ENCODE results near the gene TLX3.

DNA sequence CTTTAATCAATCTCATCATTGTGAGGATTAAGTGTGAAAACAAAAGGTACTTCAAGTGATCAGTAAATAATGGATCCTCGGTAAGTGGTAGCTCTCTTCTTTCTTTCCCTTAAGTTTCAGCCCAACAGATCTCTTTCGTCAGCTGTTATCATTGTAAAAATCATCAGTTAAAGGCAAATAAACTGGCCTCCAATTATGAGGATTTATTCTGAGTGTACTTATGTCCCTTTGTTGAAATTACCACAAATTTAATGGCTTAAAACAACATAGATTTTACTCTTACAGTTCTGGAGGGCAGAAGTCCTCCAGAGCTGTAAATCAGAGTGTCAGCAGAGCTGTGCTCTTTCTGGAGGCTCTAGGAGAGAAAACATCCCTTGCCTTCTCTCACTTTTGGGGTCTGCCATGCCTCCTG lies 104.6 kb downstream of the INSYN2B start:
- PRO-cap, 4 experiments, result no peak in any of the 4 experiments
- RAMPAGE, long total RNA, 2 experiments, result no peak in any of the 2 experiments

DNA sequence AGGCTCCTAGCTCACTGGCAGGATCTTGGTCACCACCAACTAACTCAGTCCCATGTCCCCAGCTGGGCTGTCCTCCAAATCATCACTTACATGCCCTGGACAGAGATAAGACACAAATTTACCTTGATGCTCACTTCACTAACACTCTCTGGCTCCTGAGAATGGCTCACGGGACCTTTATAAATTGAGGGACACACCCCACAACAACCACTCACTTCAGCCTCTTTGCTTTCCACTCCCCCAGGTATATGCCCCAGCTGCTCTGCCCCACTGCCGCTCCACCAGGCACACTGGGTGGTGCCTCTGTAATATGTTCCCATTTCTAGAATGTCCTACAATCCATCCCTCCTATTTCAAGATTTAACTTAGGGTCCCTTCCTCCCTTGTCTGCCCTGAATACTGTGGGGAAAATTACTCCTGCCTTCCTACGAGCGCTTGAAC lies 14.1 kb downstream of the LCP2 start:
- PRO-cap, 4 experiments, result no peak in any of the 4 experiments
- RAMPAGE, long total RNA, 2 experiments, result no peak in any of the 2 experiments

GRCh38 chr5:170302713-170303604 lies 5.4 kb upstream of the LCP2 start:
- PRO-cap, 4 experiments, result peak in 2 of 4 experiments; most common minus-strand start chr5:170303182 (in 2)
- RAMPAGE, long total RNA, 2 experiments, result no peak in any of the 2 experiments

DNA sequence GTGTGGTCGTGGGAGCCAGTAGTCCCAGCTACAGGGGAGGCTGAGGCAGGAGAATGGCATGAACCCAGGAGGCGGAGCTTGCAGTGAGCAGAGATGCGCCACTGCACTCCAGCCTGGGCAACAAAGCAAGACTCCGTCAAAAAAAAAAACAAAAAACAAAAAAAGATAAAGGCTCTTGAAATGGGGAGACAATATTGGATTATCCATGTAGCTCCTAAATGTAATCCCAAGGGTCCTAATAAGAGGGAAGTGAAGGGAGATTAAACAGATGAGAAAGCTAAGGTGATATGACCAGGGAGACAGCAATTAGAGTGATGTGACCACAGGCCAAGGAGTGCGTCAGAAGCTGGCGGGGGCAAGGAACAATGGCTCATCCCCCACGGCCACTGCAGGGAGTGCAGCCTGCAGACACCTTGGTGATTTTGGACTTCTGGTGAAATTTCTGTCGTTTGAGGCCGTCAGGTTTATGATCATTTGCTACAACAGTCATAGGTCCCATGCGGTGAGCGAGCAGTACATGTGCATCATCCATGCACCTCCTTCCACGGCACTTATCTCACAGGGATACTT lies 3.1 kb downstream of the KCNMB1 start:
- PRO-cap, 4 experiments, result no peak in any of the 4 experiments
- RAMPAGE, long total RNA, 2 experiments, result no peak in any of the 2 experiments

DNA sequence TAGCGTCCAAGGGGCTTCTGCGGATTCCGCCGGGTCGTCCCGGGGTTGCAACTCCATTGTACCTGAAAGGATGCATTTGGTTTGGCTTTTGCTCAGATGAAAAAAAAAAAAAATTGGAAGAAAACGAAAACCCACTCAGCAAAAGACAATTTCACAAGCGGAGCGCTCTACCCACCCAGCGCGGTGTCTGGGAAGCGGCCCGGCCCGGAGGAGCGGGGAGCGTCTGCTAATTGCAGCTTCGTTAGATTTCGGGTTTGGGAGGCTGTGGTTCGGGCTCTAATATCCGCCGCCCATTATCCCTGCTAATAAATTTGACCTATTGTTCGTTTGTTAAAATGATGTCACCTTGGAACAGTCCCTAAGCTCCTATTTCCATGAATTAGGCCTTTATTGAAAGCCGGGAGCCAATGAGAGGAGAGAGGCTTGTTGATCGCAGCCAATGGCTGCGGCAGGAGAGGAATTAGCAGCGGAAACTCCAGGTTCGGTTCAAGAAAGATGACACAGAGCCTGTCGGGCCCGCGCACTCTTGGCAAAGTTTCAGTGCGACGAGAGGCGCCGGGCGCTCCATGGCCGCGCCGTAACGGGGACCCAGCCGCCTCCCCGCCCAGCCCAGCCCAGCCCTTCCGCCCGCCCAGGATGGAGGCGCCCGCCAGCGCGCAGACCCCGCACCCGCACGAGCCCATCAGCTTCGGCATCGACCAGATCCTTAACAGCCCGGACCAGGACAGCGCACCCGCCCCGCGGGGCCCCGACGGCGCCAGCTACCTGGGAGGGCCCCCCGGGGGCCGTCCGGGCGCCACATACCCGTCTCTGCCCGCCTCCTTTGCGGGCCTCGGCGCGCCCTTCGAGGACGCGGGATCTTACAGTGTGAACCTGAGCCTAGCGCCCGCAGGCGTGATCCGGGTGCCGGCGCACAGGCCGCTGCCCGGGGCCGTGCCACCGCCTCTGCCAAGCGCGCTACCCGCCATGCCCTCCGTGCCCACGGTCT lies at the start of gene TLX3:
Gene TLX3 (plus strand): TSS at position 519 of the 988 bp plus-strand sequence.
- PRO-cap, 4 experiments, result no peak in any of the 4 experiments
- RAMPAGE, long total RNA, 2 experiments, result no peak in any of the 2 experiments

- PRO-cap, 4 experiments, result no peak in any of the 4 experiments
- RAMPAGE, long total RNA, 2 experiments, result no peak in any of the 2 experiments
Observed at GRCh38 chr5:171396130-171396796, 8.6 kb downstream of the NPM1 start.

DNA sequence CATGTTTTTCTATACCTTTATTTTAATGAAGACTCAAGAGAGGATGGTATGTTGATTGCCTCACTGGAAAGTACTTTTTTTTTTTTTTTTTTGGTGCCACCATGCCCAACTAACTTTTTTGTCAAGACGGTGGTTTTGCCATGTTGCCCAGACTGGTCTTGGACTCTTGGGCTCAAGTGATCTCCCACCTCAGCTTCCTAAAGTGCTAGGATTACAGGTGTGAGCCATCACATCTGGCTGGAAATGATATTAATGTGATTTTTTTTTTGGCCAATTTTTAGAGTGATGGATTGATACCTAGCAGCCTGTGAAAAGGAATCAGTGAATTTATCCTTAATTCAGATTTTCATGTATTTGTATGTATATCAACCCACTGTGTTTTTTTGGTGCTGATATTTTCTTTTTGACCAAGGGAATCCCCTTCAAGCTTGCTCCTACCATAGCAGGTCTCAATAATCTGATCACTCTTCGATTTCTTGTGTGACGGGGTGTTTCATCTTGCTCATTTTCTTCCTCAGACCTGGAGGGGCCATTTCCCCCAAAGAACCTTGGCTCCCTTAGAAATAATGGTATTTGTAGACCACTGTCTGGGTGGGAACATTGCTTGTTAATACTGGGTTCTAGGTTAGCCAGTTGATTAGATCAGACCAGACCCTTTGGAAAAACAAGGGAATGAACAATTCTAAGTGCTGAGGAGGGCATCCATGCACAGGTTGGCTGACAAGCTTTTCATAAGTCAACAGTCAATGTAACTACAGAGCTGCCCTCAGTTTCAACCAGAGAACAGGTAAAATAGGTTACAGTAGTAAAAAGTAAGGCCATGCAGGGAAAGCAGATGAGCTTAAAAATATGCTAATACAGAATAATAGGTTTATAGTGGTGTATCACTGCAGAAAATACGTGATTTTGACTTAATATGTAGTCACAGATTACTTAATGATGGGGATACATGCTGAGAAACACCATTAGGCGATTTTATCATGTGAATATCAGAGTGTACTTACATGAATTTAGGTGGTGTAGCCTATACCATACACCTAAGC lies 6.5 kb upstream of the FGF18 start:
- PRO-cap, 4 experiments, result no peak in any of the 4 experiments
- RAMPAGE, long total RNA, 2 experiments, result no peak in any of the 2 experiments

DNA sequence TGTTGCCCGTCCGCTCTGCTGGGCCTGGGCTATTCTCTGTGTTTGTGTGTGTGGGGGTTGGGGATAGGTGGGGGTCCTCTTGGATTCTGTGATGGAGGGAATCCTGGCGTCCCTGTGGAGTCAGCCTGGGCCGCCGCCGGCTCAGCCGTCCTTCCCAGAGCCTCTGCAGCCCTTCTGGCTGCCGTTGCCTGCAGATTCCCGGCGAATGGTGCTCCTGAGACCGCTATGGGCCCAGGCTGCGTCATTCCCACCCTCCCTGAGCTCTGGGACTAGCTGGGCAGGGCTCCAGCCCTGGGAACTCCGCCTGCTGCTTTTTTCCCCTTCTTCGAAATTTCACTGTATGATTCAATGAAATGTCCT lies 64.3 kb downstream of the FGF18 start:
- PRO-cap, 4 experiments, result peak in 2 of 4 experiments; most common minus-strand start position 165 of the sequence (in 1)
- RAMPAGE, long total RNA, 2 experiments, result no peak in any of the 2 experiments

GRCh38 chr5:171647325-171647718 lies 138.3 kb upstream of the SMIM23 start:
- PRO-cap, 4 experiments, result peak in 2 of 4 experiments; most common plus-strand start chr5:171647496 (in 2)
- RAMPAGE, long total RNA, 2 experiments, result no peak in any of the 2 experiments

DNA sequence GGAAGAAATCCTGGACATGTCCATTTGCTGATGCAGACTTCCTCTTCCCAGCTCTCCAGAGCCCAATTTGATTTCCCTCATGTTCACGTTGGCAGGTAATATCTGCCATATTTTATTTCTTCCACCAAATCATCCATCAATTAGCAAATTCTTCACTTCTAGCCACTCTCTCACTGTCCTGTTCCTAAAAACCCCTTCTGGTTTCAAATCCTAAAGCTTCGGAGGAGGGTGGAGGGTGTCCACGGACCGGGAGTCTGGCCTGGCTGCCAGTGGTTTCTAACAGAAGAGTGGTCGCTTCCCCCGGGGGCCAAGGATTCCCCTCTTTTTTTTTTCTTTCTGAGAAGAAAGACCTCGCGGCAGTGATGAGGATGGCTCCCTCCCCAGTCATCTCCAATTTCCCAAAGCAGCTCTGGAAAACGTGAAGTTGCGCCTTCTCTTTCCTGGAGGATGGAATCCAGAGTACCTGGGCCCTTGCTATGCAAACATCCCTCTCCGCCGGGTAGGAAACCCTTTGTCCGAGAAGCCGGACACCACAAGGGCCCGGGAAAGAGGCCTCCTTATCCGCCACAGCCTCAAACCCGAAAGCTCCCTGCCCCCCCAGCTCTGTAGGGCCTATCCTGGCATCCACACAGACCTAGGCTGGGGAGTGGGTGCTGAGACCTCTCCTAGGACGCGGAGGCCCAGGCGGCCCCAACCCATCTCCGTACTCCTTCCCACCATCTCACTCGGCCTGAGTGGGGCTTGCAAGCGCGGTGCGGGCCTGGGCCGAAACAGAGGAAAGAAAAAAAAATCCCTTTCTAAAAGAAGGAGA lies 903 bp downstream of the FBXW11 start:
- PRO-cap, 4 experiments, result peak in 1 of 4 experiments; most common plus-strand start position 629 of the sequence (in 1); most common minus-strand start position 576 of the sequence (in 1)
- RAMPAGE, long total RNA, 2 experiments, result no peak in any of the 2 experiments

DNA sequence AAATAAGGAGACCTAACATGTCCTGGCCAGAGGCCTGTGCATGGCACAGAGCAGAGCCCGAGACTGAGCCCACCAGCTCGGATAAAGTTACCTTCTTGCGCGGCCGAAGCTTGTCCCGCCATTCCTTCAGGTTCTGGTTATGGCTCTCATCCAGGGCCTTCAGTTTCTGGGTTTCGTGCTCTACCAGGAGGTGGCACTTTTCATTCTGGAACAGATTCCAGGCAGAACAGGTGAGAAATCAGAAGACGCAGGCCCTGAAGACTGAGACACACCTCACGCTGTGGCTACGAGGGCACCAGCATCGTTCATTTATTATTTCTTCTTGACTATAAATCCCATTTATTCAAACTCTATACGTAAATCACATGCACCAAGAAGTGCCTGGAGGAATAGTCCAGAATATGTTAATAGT lies 46.4 kb upstream of the FBXW11 start:
- PRO-cap, 4 experiments, result no peak in any of the 4 experiments
- RAMPAGE, long total RNA, 2 experiments, result no peak in any of the 2 experiments

DNA sequence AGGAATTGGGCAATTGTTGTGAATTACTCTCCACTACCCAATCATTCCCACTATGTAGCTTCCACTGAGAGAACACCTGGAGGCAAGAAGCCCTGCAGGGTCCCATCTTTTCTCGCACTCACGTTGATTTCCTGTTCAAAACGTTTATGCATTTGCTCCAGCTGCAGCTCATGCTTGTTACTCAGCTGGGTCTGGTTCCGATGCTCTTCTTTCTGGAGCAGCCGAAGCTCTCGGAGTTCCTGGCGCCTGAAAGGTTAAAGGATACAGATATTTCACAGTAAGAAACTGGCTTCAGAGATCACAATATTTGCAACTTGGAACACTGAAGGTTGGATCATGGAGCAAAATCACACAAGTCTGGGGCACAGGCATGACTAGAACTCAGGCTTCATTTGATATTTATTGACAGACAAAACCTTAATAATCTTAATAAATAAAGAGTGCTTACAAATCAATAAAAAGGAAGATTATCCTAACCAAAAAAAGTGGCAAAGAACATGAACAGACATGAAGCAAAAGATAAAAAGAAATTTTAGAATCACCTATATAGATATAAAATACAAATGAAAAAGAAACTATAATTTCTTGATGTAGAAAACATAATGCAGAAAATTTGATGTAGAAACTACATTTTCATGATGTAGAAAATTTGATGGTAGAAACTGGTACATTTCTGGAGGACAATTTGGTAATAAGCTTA lies 76.6 kb upstream of the FBXW11 start:
- PRO-cap, 4 experiments, result no peak in any of the 4 experiments
- RAMPAGE, long total RNA, 2 experiments, result no peak in any of the 2 experiments

- PRO-cap, 4 experiments, result no peak in any of the 4 experiments
- RAMPAGE, long total RNA, 2 experiments, result no peak in any of the 2 experiments
Observed at GRCh38 chr5:172093347-172094022, 87.0 kb upstream of the FBXW11 start.

DNA sequence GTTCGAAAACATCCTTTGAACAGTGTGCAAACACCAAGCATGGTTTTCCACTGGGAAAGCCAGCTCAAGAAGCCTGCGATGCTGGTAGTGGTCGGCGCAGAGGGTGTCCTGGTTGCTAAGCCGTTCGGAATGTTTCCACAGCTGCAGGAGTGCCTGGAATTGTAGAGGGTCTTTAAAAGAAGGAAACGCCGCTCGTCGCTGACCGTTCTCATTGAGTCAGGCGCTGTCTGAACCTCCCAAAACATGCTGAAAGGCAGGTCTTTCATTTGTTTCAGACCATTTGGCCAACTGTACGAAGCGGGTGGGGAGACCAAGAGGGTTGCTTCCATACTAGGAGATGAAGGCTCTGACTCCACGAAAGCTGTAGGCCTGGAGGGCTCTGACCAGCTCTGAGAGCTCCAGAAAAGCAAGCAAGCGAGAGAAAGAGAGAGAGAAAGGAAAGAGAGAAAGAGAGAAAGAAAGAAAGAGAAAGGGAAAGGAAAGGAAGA lies 1.4 kb upstream of the STK10 start:
- PRO-cap, 4 experiments, result no peak in any of the 4 experiments
- RAMPAGE, long total RNA, 2 experiments, result no peak in any of the 2 experiments

- PRO-cap, 4 experiments, result peak in 4 of 4 experiments; most common plus-strand start chr5:172413142 (in 2); most common minus-strand start chr5:172412837 (in 2)
- RAMPAGE, long total RNA, 2 experiments, result no peak in any of the 2 experiments
Observed at GRCh38 chr5:172412716-172413449, 41.4 kb downstream of the SH3PXD2B start.

DNA sequence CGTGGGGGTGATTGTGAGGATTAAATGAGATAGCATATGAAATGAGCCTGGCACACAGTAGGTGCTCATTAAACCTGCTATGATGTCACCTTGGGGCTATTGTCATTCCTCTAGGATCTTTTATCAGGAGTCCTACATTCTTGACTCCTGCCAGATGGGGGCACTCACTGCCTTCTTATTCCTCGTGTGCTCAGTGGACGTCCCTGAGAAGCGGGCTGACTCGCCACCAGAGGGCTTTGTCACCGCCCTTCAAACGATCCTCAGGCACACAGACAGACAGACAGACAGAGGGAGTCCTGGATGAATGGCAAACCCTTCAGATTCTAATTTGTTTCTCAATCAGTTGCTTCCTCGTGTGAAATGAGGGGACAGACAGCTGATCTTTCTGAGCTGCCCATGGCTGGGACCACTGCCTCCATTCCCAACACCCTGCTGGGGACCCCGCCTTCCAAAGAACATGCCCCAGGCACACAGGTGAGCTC lies 24.7 kb upstream of the SH3PXD2B start:
- PRO-cap, 4 experiments, result no peak in any of the 4 experiments
- RAMPAGE, long total RNA, 2 experiments, result no peak in any of the 2 experiments

- PRO-cap, 4 experiments, result no peak in any of the 4 experiments
- RAMPAGE, long total RNA, 2 experiments, result no peak in any of the 2 experiments
Observed at GRCh38 chr5:172642516-172643340, 1.7 kb downstream of the NEURL1B start.

- PRO-cap, 4 experiments, result no peak in any of the 4 experiments
- RAMPAGE, long total RNA, 2 experiments, result no peak in any of the 2 experiments
Observed at GRCh38 chr5:172656586-172656836, 15.4 kb downstream of the NEURL1B start.

GRCh38 chr5:172695571-172695826 lies 54.4 kb downstream of the NEURL1B start:
- PRO-cap, 4 experiments, result no peak in any of the 4 experiments
- RAMPAGE, long total RNA, 2 experiments, result no peak in any of the 2 experiments

DNA sequence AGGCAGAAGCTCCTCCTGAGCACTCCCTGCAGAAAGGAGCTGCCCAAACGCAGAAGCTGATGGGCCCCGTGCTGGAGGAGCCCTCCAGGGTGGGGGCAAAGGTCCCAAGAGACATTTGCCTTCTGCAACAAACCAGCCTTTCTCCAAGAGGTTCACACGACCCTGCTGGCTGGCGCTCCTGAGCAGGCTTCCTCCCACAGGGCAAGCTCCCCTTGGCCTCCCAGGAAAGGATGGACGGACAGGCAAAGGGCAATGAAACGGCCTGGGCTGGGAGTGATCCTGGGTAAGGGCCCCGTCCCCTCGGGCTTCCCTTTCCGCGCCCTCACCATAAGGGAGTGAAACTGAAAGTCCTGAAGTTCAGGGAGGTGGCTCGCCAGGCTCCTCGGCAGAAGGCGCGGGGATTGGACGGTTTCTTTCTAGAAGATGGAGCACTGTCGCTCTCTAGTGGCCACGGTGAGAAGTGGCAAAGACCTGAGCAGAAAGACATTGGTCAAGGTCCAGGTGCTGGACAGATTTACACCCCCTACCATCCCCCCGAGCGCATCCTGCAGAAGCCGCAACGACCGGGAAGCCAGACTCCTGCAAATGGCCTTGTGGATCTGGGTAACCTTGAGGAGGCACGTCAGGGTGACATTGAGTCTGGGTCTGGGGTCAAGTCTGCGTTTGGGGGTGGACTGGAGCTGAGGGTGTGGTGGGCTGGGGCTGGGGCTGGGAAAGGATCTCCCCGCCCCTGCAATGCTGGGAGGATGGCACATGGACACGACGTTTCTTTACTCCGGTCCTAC lies 56.4 kb downstream of the NEURL1B start:
- PRO-cap, 4 experiments, result peak in 4 of 4 experiments; most common plus-strand start position 342 of the sequence (in 1); most common minus-strand start position 329 of the sequence (in 2)
- RAMPAGE, long total RNA, 2 experiments, result no peak in any of the 2 experiments